Aorta (tissue), 1 donor: Measurements from ENCODE around the gene CHCHD6.

DNA sequence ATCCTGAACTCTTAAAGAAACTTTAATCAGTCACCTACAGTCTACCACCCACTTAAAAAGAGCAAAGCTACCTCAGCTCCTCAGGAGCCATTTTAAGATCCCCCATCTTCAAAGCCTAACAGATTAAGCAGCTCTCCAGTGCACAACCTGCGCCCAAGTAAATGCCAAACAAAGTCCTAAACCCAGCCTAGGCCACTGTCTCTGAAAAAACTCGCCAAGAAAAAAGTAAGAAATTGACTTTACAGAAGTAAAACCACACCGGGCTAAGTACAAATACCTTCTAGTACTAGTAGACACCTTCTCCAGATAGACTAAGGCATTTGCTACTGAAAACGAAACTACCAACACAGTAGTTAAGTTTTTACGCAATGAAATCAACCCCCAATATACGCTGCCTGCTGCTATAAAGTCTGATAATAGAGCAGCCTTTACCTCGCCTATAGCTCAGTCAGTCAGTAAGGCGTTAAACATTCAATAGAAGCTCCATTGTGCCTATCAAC lies 132.3 kb upstream of the ROPN1B start:
- PRO-cap = no peak

- PRO-cap = no peak
Measured at GRCh38 chr3:125915224-125915630, 53.8 kb upstream of the ROPN1B start.

- PRO-cap = no peak
Measured at GRCh38 chr3:126081866-126082104, 2.1 kb downstream of the SLC41A3 start.

DNA sequence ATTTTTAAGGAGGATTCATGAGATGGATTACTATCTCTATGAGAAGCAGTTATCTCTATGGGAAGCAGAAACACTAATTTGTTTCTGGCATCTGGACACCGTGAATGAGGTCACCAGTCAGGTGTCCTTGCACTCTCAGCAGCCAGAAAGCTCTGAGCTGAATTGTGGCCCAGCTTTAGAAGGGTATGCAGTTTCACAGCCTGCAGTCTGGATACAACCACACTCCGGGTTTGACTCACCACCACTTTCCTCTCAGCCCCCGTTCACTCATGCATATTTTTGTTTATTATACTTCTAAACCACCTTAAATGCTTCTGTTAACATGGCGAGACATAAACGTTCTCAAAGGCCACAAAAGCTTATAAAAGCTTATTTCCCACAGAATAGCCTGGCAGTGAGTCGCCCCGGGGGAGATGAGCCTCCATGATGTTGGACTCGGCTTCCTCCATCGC lies 16.7 kb upstream of the SLC41A3 start:
- PRO-cap = no peak

DNA sequence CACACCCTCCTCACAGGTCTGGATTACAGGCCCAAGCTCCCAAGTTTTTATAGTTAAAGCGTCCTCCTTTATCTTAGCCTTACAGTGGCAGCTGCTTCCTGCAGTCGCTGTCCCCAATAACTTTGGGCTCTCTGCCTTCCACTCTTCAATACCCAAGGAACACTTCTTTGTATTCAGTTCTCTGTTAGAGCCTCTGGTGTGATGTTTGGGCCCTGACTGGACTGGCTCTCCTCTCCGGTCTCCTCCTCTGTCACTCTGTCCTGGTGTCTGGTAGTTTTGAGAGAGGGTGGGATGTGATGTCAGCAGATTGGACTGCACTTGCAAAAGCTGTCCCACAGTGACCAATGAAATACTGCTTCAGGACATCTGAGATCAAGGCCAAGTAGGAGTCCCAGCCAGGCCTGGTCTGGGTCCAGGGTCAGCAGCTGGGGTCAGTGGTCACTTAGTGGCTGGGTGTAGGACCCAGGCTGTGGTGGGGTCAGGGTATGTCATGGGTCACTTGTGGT lies 21.0 kb downstream of the ALDH1L1 start:
- PRO-cap = no peak

DNA sequence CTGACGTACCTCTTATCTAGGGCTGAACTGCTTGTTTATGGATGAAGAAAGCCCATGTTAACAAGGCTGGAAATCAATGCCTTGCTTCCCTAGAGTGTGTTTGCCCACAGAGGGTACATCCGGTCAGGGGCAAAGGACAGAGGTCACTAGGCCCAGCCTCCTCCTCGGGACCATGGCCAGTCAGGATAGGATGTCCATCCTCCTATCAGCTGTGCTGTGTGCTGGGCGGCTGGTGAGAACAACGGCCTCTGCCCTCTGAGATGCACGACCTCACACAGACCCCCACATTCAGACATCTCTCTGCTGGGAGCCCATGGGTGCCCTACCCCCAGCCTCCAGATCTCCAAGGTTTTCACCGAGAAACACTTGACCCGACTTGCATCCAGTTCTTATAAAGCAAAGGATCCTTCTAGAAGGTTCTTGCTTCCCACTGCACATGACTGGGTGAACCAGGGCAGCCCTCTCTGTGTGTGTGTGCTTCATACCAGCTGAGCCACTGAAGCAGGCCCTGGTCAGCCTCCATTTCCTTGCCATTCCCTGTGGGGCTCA lies 15.7 kb downstream of the KLF15 start:
- PRO-cap = no peak

- PRO-cap = bidirectional peak, plus-strand start at chr3:126357617, minus-strand start at chr3:126357435
Measured at GRCh38 chr3:126357532-126357740, 228 bp upstream of the KLF15 start.

DNA sequence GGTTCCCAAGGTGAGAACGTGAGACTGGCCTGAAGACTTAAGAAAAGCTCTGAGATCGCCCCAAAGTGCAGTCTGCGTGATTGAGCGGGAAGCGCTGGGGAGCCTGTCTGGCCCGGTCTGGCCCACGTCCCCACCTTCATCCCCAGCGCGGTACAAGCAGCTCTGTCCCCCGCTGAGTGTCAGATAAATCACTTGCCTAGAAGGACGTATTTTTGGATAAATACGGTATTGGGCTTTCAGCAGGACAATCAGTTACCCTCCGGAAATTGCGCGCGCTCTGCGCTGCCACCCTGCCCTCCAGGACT lies 485 bp upstream of the KLF15 start:
- PRO-cap = no peak

DNA sequence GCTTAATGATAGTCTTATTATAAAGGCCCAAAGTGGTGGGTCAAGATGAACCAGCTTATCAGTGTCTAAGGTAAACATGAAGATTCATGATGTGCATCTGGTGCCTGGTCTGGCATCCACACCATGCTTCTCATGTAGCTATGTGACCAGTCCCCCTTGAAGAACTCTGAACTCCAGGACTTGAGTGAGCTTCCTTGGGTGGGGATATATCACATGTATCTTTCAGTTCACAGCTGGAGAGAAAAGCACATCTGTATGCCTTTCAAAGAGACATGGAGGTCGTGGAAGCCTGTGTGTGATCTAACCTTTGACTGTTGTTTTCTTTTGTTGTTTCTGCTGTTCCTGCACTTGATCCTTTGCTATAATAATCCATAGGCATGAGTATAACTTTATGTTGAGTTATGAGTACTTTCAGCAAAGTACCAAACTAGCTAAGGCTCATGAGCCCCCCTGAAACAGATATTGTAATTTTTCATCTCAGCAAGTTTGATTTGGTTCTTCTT lies 43.6 kb upstream of the C3orf22 start:
- PRO-cap = no peak

GRCh38 chr3:126703641-126704398 lies at the start of gene CHCHD6:
Gene CHCHD6 (plus strand): TSS chr3:126704240.
- PRO-cap = no peak

DNA sequence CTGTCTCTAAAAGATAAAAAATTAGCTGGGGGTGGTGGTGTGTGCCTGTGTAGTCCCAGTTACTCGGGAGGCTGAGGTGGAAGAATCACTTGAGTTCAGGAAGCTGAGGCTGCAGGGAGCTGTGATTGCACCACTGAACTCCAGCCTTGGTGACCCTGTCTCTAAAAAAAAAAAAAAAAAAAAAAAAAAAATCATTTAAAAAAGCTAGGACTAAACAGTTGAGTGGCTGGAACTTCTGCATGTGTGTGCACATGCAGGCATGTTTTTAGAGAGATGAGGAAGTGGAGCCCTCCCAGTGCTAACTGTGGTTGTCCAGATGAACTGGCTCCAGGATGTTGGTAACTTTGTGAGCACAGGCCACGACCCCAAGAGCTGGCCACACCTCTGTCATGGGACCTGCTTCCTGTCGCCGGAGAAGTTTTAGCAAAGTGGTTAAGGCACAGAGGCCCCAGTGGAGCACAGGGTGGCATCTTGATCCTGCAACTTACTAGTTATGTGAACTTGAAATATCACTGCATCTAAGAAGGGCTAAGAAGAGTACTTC lies 27.0 kb downstream of the CHCHD6 start:
- PRO-cap = no peak

- PRO-cap = no peak
Measured at GRCh38 chr3:126782504-126783026, 78.5 kb downstream of the CHCHD6 start.

- PRO-cap = no peak
Measured at GRCh38 chr3:126944997-126945549, 37.8 kb upstream of the PLXNA1 start.

DNA sequence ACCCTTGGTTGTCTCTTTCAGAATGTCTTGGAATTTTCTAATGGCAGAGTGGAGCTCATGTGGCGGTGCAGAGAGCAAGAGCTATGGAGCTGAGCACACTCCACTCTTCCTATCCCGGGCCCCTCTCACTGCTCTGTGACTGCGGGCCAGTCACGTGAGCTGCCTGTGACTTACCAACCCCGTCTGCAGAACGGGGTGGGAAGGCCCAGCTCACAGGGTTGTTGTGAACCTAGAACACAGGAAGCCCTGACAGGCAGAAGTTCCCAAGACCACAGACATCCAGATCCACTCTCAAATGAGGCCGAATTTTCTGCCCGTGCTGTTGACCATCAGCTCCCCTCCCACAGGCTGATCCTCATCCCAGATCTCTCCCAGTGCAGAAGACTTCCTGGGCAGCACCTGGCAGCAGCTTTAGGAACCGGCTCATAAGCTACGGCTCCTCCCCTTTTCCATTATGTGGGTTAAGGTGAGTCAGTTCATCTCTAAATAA lies 35.4 kb upstream of the PLXNA1 start:
- PRO-cap = no peak

- PRO-cap = no peak
Measured at GRCh38 chr3:126956912-126957640, 25.8 kb upstream of the PLXNA1 start.

GRCh38 chr3:127218398-127218994 lies 25.6 kb downstream of the PRR23E start:
- PRO-cap = no peak

DNA sequence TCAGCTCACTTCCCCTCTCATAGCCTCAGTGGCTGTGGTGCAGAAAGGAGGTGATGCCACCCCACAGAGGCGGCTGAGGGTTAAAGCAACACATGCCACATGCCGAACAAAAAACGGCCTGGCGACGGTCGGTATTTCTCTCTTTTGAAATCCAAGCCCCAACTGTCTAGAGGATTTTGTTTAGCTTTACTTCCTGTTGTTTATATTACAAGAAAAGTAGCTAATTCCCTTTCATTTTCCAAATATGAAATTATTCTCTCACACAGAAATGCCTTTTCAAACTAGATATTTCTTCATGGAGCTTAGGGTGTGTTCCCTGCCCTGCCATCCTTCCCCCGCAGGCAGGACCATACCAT lies 127.8 kb downstream of the TPRA1 start:
- PRO-cap = no peak

DNA sequence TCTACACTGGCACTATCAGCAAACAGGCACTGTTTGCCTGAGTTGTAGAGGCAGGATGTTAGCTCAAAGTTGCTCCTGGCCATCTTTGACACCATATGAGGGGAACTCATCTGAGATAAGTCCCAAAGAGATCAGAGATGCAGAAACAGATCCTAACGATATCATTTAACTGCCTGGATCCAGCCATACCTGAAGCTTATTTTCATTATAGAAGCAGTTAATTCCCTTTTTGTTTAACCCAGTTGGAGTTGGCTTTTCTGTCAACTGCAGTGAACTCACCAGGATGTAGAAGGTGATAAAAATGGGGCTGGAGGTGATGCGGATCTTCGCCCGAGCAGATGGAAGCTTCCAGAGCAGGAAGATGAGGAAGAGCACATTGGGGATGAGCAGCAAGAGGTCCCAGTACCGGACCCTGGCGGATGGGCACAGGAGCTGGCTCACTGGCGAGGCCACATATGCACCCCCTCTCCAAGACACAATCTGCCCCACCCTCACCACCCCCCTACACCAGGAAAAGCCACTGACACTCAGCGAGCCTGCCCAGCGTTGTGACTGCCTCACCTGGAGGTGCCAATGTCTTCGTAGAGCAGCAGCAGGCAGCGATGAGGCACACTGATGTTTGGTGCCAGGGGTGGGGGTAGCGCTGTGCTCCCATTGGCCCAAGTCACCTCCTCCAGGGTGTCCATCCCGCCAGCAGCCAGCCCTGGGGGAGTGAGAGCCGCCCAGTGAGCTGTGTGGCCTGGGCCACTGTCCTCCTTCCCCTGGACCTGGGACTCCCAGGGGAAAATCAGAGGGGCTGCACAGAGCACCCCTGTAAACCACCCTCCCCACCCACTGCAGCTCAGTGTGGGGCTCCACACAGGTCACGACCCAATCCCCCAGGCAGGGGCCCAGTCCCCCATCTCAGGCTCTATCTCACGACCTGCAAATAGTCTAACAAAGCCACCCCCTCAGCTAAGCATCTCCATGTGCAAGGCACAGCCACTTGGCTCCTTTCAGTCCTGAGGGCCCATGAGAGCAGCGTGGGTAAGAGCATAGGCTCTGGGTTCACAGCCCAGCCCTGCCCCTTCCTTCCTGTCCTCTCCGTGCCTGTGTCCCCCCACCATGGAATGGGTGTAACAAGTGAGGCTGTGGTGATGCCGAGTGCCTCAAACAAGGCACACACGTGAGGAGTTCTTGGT lies 10.7 kb downstream of the TPRA1 start:
- PRO-cap = no peak

- PRO-cap = no peak
Measured at GRCh38 chr3:127690029-127690538, 17.3 kb downstream of the ABTB1 start.

DNA sequence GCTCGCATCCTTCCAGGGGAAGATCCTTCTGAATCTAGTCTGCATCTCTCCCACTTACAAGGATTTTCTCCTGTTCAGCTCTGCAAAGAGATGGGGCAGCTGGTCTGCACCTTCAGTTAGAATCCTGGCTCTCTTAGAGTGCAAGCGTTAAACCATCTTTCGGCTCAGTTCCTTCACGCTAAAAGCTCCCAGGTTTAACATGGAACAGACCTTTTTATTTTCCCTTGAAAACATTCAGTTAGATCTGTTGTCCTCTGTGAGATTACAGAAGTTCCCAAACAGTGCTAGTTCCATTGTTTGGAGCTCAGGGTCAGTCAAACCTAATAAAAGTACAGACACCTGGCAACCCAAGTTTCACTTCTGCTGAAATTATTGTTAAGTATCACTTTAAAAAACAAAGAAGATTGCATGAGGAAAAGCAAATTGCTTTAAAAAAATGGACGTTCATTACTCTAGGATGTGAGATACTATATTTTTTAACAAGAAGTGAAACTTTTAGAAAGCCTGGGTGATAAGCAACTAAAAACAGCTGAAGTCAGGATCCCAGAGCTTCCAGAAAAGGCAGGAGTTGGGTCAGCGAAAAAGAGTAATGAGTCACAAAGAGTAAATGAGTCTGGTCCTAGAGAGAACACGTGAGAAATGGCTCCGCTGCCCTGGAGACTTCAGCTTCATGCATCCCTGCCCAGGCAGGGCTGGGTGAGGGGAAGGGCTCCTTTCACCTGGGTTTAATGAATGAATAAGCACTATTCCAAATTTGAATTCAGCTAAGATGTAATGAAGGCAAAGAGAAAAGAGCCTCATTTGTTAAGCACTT lies 63.3 kb downstream of the ABTB1 start:
- PRO-cap = no peak